ENCODE data around the genes TBCEL and BLID.

DNA sequence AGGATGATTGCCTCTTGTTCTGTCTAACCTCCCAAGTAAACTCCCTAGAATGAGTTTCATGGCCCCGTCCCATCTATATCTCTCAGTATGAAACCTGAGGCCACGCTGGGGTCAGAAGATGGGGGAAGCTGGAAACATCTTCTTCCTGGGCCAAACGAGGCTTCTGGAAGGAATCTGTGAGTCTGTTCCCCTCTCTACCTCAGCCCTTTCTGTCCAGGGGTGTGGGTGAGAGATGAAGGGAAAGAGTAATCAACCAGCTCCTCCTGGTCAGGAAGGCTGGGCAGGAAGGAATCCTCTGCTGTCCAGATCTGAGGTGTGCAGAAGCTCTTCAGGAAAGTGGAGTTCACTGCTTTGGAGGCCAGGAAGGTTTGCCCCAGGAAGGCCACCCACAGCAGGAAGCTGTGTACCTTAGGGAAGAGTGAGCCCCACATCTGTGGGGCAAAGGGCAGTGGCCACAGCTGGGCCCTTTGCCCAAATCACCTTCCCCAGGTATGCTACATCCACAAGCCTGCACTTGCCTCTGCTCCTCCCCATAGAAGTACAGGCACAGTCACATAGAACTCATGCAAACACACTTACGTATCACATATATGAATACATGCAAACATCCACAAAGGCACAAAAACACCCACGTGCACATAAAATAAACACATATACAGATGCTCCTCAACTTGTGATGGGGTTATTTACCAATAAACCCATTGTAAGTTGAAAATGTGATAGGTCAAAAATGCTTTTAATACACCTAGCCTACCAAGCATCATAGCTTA lies 2.2 kb downstream of the TRIM29 start:
- RAMPAGE, long total RNA, result no peak
- RRBS, result no CpG with 5 or more reads among the region's 5 CpGs

- RAMPAGE, long total RNA, result no peak
- RRBS, result no CpG with 5 or more reads among the region's 11 CpGs
Observed at GRCh38 chr11:120211949-120212597, 1.2 kb downstream of the OAF start.

DNA sequence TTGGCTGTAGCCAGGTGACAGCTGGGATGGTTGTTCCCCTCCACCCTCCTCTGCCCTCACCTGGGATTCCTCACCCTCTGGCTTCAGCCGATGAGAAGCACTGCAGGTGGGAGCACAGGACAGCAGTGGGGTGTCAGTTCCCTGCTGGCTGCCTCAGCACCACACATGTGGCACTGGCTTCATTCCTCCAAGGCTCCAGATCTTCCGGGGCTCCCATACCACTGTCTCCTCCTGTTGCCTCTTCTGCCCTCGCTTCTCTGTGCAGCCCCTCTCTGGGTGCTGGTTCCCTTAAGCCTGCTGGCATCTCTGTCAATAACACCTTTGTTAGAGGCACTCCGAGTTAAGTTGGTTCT lies 6.3 kb upstream of the POU2F3 start:
- RAMPAGE, long total RNA, result no peak
- RRBS, result no CpG with 5 or more reads among the region's 4 CpGs

GRCh38 chr11:120302871-120303529 lies 22.1 kb upstream of the TLCD5 start:
- RAMPAGE, long total RNA, result no peak
- RRBS, result no CpG with 5 or more reads among the region's 4 CpGs

- RAMPAGE, long total RNA, result no peak
- RRBS, result no CpG with 5 or more reads among the region's 8 CpGs
Observed at GRCh38 chr11:120334892-120335444, 1.2 kb upstream of the ARHGEF12 start.

DNA sequence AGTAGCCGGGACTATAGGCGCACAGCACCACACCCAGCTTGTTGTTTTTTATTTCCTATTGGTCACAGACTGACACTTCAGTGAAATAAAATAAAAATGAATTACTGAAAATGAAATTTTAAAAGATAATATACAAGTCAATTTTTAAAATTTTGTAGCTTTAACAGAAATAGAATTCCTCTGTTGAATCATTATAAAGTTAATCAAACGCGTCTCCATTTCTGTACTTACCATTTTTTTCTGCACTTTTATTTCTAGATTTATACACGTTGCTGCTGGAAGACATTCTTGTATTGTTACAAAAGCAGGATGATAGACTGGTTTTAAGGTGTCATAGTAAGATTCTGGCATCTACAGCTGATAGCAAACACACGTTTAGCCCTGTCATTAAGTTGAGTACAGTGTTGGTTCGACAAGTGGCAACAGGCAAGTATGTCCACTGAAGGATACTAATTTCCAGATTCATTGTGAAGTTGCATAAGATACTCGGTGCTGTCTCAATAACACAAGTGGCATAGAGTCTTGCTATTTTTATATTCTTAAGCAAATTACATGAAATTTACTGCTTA lies 36.4 kb upstream of the GRIK4 start:
- RAMPAGE, long total RNA, result no peak
- RRBS, result no CpG with 5 or more reads among the region's 8 CpGs

GRCh38 chr11:120477812-120478641 lies 33.5 kb upstream of the GRIK4 start:
- RAMPAGE, long total RNA, result no peak
- RRBS, result no CpG with 5 or more reads among the region's 7 CpGs

DNA sequence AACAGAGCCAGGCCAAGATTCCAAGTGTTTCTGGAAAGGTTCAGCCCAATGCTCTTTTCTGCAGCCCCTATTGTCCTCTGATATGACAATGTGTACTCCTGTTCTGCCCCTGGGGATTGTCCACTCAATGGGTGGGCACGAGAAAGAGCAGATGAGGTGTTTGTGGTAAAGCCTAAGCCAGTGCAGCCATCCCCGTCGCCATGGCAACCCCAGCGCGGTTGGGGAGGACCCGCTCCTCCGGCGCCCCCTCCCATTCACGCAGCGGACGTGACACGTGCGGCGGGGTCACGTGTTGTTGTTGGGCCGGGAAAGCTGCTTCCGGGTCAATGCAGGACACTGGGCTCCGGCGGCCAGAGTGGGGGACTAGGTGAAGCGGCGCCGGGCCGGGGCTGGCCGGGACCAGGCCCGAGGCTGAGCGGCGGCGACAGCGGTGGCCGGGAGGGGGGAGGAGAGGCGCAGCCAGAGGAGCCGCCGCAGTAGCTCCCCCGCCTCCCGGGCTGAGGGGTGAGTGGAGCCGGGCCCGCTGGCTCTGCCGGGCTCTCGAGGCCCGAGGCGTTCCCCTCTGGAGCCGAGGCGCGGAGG lies at the start of gene TBCEL:
Gene TBCEL, plus strand, starts transcription at position 315 of the 582 bp plus-strand sequence.
- RAMPAGE, long total RNA, result no peak
- RRBS, result 2% methylated on average over 22 of the region's 44 CpGs

DNA sequence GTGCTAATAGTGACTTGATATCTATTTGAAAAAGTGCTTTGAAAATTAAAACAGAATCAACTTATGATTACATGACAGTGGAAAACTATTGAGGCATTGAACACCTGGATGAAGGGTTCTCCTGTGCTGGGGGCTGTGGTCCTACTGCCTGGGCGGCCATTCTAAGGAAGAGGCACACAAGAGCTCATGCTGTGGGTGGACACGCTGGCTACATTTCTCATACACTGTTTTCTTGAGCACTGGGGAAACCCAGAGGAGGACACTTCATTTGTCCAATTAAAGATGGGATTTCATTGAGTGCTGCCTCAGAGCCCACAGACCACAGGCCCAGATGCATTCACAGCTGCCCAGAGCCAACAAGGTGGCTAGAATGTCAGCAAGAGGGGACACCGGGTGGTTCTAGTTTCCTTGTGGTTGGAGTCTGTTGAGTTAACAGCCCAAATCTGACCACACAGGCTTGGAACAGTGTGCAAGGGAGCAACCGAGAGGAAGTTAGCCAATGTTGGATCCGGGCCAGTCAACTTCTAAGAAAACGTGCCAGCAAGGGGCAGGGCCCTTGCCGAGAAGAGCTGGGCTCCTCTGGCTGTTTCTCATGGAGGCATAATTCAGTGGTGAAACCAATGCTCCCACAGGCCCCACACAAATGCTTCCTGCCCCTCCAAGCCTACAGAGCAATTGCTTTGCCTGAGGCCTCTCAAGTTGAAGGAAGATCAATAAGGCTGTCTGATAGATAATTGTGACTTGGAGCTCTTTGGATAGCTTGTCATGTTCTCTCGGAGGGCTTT lies 35.0 kb upstream of the SORL1 start:
- RAMPAGE, long total RNA, result no peak
- RRBS, result 0% methylated on average over 1 of the region's 8 CpGs

GRCh38 chr11:121466475-121466995 lies 14.4 kb downstream of the SORL1 start:
- RAMPAGE, long total RNA, result no peak
- RRBS, result no CpG with 5 or more reads among the region's 6 CpGs

DNA sequence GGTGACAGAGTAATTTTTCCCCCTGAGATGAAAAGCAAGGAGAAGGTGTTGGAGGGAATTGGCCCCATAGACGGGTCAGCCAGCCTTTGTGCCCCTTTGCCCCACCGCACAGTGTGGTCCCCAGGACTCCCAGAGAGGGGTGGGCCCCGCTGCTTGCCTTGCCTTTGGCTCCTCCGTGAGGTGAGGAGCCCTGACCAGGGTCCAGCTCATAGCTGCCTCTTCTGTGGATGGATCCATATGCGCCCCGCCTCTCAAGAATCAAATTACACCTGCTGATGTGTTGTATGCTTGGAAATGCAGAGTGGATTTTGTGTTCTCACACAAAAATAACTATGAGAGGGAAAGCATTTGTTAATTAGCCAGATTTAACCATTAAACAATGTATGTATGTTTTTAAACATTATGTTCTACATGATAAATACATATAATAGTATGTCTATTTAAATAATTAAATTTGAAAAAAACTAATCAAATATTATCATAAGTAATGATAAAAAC lies 27.8 kb downstream of the SORL1 start:
- RAMPAGE, long total RNA, result no peak
- RRBS, result no CpG with 5 or more reads among the region's 6 CpGs

DNA sequence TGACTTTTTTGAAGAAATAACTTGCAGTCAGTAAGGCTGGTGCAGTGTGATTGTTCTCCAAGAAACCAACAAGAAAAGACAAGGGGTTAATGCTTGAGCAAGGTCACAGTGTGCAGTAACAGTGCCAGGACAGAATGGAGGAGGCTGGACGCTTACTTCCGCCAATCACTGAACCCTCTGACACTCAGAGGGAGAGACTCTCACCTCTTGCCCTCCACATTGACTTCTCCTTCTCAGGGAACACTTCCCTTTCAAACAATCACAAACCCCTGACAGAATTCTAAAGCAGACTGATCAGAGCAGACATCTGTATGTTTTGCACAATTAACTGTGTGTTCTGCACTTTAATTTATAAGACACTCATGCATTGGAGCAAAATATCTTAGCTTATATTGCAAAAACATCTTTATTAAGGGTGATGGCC lies 228.4 kb downstream of the BLID start:
- RAMPAGE, long total RNA, result no peak
- RRBS, result no CpG with 5 or more reads among the region's 2 CpGs

DNA sequence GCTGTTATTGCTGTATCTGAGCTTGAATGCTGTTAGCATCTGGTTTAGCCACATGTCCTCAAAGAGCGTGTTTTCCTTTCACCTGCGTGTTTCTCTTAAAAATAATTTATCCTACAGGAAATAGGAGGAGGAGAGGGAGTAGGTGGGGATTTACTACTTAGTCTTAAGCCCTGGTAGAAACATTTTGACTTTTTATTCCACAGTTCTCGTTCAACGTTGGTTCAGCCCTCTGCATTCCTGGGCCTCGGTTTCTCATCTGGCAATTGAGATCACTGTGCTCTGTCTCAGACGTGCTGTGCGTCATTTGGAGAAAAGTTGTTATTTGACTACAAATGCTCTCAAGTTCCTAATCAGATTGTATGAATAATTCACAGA lies 69.3 kb downstream of the BLID start:
- RAMPAGE, long total RNA, result no peak
- RRBS, result no CpG with 5 or more reads among the region's 7 CpGs

- RAMPAGE, long total RNA, result no peak
- RRBS, result no CpG with 5 or more reads among the region's 8 CpGs
Observed at GRCh38 chr11:122116048-122116608, at the start of gene BLID. TSS of gene BLID (minus strand) at chr11:122116215.

- RAMPAGE, long total RNA, result start-site peak on the minus strand at chr11:122180403-122180632, 19 and 9 reads in 2 replicates
- RRBS, result no CpG with 5 or more reads among the region's 5 CpGs
Observed at GRCh38 chr11:122180251-122181072, 64.4 kb upstream of the BLID start.

DNA sequence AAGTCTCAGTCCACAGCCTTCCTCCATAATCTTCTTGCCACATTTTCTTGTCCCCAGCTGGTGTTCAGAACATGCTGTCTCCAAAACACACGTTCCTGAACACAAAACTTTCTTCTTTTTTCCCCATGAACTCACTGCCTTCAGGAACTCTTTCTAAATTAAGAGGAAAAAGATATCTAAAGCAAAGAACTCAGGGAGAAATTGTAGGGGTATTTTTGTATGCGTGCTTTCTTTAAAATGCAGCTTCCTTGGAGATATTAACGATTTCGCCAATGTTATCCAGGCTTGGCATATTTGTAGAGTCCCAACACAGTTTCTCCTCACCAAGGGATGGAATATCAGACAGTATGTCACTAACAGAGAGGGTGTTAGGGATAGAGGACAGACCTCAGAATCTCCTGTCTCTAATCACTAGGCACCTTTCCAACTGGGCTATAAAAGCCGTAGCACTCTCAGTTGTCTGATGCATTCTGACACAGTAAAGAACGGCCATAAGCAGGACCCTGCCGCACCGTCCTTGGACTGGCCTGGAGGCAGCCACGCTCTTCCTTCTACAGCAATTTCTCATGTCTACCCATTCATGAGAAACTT lies 232.9 kb upstream of the BLID start:
- RAMPAGE, long total RNA, result no peak
- RRBS, result no CpG with 5 or more reads among the region's 9 CpGs

GRCh38 chr11:122365938-122366416 lies 250.0 kb upstream of the BLID start:
- RAMPAGE, long total RNA, result no peak
- RRBS, result no CpG with 5 or more reads among the region's 7 CpGs

GRCh38 chr11:122681787-122682317 lies 26.3 kb downstream of the UBASH3B start:
- RAMPAGE, long total RNA, result no peak
- RRBS, result no CpG with 5 or more reads among the region's 13 CpGs

DNA sequence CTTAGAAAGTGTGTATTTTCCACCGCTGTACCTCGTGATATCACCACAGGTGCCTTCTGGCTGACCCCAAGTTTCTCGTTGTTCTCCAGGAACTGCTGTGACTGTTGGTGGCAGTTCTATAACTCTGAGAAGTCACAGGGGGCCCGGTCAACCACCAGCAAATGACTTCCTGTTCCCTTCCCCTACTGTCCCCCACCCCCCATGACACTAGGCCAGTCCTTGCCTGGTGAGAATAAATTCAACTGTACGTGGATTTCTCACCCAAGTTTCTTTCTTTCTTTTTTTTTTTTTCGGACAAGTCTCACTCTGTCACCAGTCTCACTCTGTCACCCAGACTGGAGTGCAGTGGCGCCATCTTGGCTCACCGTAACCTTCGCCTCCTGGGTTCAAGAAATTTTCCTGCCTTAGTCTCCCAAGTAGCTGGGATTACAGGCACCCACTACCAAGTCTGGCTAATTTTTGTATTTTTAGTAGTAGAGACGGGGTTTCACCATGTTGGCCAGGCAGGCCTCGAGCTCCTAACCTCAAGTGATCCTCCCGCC lies 62.2 kb downstream of the UBASH3B start:
- RAMPAGE, long total RNA, result no peak
- RRBS, result no CpG with 5 or more reads among the region's 12 CpGs

DNA sequence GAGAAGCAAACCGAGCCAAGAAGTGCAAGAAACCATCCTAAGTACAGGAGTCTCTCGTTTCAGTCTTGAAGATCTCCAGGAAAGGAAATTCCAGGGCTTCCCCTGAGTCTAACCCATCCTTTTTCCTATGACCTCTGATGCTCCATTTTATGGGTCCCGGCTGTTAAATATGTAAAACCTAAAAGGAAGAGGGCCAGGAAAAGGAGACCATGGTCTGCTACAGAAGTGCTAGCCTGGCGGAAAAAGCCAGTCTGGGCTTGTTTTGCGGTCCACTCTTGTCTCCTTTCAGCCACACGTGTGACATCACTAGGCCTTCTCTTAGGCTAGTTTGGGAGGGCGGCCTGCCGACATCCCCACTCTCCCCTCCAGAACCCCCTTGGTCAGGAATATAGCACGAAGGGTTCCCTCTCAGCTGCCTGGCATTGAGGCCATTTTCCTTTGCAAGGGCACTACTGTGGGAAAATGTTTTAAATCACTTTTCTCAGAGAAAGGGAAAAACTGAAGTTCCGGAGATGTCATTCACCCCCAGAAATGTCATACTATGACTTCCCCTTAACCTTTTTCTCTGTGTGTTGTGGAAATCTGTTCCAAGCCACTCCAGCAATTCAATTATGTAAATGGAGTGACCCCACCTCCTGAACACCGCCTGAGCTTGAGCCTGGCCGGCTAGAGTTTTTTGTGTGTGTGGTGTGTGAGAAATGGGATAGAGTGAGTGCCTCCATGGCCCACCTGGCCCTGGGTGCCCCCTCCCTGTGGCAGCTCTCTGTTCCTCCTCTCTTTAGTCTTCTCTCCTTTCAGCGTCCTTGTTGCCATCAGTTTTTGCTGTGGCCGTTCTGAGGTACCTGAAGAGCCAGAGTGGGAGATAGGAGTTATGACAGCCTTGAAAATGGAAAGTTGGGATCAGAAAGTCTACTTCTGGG lies 87.0 kb downstream of the UBASH3B start:
- RAMPAGE, long total RNA, result no peak
- RRBS, result no CpG with 5 or more reads among the region's 14 CpGs